Cardiac ventricle fibroblast (primary cell): Measurements from ENCODE around the gene GLRA1.

DNA sequence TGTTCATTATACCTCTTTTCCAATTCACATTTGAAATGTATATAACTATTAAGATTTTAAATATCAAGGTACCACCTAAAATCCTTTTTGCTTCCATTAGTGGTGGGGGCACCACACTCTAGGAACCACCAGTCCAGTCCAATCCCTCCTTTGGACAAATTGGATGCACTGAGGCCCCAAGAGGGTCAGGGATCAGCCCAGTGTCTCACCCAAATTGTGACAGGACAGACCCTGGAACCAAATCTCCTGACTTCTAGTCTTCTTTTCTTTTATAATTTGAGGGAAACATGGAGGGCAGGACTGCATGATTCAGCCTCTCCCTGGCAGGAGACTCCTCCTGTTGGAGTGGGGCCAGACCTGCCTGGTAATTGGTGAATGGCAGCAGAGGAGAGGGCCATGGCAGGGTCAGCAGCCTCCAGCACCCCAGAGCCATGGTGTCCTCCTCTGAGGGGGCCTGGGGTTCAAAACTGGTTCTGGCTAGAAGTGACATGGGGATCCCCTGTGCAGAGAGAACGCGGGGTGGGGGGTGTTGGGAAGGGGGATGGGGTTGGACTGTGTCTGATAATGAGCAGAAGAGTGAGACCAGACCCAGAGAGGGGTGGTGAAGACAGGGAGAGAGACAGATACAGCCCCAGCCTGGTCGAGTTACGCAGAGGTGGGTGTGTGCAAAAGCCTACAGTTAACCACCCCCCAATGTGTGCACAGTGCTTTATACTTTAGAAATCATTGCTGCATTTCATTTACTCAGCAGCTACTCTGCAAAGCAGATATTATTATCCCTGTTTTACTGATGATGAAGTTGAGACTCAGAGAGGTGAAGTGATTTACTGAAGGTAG lies 4.0 kb upstream of the SYNPO start:
- RAMPAGE, long total RNA = no peak

DNA sequence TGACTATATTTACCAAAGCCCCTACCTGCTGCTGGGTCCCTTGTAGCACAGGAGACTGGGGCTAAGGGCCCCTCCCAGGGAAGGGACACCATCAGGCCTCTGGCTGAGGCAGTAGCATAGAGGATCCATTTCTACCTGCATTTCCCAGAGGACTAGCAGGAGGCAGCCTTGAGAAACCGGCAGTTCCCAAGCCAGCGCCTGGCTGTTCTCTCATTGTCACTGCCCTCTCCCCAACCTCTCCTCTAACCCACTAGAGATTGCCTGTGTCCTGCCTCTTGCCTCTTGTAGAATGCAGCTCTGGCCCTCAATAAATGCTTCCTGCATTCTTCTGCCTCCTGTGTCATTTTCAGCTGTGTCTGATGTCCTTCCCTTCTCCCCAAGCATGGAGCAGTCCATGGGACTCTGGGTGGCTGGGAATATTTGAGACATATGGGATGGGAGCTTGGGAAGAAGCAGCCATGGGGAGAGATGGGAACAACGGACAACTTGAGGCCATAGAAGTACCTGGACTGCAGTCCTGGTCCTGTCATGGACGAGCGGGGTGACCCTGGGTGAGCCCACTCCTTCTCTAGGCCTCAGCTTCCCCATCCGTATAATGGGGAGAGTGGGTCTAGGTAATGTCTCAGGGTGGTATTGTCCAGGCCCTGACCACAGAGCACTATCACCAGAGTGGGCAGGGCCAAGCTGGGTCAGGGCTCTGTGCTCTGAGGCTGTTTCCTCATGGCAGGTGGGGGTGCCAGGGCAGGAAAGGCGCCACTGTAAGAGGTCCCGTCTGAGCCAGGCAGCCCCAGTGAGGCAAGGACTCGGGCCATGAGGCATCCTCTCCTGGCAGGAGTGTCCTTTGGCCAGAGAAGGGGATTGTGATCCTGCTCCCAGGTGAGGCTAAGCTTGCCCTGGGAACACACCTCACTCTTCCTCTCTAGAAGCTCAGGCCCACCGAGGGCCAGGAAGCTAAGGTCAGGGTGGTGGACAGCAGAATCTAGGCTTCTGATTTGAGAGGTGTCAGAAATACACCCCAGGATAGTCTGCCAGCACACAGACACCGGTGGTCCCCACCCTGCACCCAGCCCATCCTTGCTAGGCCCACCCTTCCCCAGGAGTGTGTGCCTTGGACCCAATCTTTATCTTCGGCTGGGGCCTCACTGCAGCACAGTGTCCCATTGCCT lies 1.8 kb upstream of the MYOZ3 start:
- RAMPAGE, long total RNA = no peak

DNA sequence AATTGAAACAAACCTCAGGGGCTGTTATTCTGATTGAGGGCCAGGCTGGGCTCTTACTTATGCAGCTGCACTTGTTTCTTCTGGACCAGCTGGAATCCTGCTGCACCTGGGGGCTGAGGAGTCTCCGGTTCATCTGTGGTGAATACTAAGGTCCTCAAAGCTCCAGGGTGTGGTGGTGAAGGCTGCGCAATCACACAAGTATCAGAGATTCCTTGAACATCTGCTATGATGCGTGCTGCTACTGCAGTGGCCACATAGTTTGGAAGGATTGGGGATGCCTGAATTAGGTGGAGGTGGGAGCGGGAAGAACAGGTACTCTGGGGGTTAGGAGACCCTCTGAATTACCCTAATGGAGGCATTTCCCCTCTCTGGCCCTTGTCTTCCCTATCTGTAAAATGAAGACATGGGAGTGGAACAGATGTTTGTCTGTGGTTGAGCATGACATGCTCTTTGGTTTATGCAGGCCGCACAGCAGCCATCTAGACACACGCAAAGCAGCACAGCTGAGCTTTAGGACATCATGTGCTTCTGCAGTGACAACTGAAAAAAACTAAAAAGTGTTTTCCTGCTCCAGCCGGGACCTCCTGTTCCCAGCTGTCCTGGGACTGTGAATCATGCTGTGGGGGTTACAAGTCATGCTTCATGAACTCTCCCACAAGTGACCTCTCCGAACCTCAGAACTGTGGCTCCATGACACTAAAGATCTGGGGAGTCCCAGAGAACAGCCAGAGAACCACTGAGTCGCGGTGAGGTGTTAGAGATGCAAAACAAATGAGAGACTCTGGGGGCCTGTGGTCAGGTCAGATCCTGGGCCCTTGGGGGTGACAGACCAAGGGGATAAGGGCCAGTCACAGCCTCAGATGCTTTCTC lies 1.5 kb downstream of the SMIM3 start:
- RAMPAGE, long total RNA = no peak

- RAMPAGE, long total RNA = no peak
Observed at GRCh38 chr5:150790091-150790866, 11.7 kb downstream of the SMIM3 start.

DNA sequence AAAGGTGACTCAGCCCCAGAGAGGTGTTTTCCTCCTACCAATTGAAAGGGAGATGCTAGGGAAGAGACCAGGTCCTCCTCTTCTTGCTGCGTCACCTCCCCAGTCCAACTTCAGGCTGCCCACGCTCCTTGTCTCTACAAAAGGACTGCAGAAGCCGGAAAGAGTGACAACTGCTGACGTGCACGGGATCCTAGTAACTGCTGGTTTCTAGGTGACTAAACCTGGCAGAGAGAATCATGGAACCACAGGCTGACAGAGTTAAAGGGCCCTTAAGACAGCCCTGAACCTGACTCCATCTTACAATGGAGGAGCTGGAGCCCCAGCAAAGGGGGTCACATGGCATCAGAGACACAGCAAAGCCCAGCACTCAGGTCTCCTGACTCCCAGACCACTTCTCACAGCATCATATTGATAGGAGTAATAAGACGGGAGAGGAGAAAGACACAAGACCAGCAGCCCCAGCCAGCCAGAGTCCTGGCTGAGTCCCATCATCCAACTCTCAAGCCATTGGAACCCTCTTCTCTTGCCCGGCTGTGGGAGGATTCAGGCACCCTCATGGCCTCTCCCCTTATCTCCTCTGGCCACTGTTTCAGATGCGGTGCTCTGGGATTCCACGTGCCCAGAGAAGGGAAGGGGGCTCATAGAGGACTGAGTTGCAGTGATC lies 2.3 kb downstream of the GPX3 start:
- RAMPAGE, long total RNA = no peak

- RAMPAGE, long total RNA = no peak
Observed at GRCh38 chr5:151093070-151093869, 12.4 kb upstream of the TNIP1 start.

DNA sequence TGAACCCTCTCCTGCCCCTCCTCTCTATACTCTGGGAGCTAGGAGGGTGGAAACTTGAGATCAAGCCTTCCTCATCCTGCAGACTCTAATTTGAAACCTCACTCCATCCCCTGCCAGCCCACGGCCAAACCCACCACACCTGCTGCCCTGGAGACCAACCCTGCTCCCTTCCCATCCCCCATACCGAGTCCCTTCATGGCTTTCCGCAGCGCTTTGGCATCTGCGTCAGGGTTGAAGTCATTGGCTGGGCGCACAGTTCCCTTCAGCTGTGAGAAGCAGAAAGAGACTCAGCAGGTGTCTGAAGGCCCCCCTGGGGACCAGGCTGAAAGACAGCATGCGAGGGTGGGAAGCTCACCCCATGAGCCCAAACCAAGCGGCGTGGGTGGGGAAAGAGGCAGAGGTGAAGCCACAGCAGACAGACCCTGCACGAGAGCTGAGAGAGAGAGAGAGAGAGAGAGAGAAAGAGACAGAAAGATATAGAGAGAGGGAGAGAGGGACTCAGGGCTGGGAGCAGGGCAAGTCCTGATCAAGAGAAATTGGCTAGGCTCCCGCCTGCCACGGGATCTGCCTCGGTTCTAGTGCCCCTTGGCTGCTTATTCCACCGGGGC lies 33.4 kb downstream of the ANXA6 start:
- RAMPAGE, long total RNA = no peak

DNA sequence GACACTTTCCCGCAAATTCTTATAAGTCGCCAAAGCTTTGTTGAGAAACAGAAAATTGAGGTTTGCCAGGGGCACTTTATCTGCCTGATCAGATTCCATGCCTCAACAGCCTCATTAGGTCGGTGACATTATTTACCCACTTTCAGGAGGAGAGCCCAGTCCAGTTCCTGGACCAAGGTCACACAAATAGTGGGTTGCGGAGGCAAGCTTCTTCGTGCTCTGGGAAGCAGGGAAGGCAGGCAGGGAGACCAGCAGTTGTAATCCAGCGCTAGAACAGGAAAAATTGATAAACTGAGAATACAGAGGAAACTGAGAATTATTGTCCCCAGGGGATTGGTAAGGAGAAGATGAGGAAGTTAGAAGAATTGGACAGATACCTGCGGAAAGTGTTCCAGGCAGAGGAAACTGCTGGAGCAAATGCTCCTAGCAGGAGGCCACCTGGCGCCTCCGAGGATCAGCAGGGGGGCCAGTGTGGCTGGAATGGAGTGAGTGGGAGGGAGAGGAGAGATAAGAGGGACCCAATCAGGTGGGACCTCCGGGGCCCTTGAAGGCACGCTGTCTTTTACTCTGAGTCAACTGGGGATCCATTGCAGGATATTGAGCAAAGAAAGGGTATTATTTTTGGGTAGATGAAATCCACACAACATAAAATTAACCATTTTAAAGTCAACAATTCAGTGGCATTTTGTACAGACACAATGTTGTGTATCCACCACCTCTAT lies 633 bp upstream of the ANXA6 start:
- RAMPAGE, long total RNA = no peak

GRCh38 chr5:151195669-151196121 lies 28.2 kb downstream of the CCDC69 start:
- RAMPAGE, long total RNA = no peak

GRCh38 chr5:151257525-151258376 lies 4.8 kb downstream of the GM2A start:
- RAMPAGE, long total RNA = no peak

GRCh38 chr5:151483106-151483793 lies 35.8 kb downstream of the SLC36A1 start:
- RAMPAGE, long total RNA = no peak

DNA sequence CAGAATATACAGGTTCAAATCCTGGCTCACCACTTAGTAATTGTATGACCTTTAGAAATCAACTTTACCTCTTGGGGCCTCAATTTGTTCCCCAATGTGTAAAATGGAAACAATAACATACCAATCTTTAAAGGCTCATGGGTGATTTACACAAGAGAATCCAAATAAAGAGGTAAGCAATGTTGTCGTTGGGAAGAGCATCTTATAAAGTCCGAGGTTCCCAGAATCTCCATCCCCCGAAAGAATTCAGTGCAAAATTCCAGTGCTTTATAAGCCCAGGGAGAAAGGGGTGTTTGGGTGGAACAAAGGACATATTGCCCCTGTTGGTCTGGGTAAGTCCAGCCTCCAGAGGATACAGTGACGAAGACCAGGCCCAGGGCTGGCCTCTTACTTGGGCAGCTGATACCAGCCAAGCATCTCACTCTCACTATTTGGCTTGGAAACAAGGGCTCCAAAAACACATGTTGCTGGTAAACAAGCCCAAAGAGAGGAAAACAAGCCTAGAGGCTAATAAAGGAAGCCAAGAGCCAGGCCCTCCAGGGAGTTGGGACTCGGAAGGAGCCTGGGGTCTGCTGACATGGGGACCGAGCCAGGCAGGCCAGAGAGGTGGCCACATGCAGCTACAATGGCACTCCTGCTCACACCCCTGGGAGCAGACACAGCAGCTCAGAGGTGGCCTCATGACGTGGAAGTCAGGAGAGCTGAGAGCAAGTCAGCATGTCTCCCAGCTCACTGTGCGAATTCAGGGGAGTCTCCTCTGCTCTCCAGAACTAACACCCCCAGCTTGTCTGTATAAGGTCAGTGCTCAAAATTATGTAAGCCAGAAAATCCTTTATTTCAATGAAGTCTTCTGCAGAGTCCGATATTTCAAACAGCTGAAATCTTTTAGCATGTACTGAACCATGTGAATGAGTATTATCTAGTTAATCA lies 5.8 kb downstream of the SPARC start:
- RAMPAGE, long total RNA = no peak

DNA sequence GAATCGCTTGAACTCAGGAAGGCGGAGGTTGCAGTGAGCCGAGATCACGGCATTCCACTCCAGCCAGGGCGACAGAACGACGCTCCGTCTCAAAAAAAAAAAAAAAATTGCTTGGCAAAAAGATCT lies 1.9 kb upstream of the G3BP1 start:
- RAMPAGE, long total RNA = no peak

GRCh38 chr5:151773574-151773894 lies 1.8 kb downstream of the G3BP1 start:
- RAMPAGE, long total RNA = no peak

GRCh38 chr5:151773944-151774305 lies 2.2 kb downstream of the G3BP1 start:
- RAMPAGE, long total RNA = no peak

DNA sequence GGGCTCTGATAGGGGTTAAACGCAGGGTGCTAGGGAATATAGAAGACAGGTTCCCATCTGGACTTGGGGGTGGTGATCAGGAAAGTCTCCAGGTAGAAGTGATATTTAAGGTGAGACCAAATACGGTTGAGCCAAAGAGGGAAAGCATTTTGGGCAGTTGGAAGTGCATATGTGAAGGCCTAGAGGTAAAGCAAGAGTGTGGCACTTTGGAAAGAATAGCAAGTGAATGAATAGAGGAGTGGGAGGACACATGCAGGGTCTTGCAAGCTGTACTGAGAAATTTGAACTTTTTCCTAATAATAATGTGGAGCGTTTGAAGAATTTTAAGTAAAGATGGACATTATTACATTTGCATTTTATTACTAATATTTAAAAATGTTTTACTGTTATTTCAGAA lies 59.4 kb downstream of the GLRA1 start:
- RAMPAGE, long total RNA = no peak

GRCh38 chr5:151924773-151925046 lies at the start of gene GLRA1:
GLRA1 (minus strand) TSS chr5:151924851.
- RAMPAGE, long total RNA = no peak

GRCh38 chr5:152689249-152689805 lies 284.2 kb upstream of the NMUR2 start:
- RAMPAGE, long total RNA = no peak

DNA sequence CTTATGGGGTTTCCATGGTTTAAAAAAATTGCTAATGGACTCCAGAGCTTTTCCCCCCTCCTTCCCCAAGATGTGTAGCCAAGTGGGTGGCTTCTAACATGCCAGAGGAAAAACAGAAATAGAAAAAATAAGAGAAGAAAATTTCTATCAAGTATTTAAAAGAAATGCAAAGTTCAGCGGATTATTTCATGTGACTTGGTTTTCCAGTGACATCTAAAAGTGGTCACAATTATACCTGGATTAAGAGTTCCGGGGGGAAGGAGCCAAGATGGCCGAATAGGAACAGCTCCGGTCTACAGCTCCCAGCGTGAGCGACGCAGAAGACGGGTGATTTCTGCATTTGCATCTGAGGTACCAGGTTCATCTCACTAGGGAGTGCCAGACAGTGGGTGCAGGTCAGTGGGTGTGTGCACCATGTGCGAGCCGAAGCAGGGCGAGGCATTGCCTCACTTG lies 165.4 kb upstream of the GRIA1 start:
- RAMPAGE, long total RNA = no peak

DNA sequence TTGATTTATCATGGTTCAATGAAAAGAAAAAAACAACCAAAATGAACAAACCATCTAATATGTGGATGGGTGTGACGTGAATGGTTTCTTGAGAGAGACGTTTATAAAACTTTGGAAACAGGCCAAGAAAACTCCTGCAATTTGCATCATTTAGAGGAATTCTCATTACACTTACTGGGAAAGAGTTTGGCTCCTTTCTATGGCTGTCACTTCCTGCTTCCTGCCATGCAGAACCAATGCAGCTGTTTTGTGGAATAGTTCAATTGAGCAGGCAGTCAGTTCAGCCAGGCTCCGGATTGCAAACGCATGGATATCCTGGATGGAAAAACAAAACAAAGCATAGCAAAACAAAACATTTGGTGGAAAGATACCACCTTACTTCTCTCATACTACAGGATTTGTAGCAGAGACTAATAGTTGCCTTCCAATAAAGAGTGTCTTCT lies 36.6 kb downstream of the FAM114A2 start:
- RAMPAGE, long total RNA = no peak